GM12891 (cell line): Measurements from ENCODE around the gene CCER1.

DNA sequence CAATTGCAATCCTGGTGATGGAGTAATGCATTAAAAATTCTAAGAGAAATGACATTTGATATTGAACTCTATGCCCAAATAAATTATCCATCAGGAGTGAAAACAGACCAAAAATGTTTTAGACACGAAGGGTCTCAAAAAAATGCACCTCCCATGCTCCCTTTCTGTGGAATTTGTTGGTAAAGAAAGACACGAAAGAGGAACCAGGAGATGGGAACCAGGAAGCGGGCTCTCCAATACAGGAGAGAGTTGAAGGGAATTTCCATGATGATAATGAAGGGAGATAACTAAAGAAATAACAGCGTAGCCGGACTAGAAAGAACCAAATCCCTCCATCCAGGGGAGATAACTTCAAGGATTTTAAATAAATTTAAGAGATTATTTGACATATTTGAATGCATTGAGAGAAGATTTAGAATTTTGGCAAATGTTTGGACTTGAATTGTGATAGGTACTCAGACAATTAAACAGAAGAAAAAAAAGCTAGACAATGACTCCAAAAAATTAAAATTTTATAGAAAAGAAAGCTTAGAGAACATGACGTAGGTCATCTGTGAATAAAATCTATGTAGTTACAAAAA is 182.9 kb downstream of the DUSP6 start:
- RRBS: no CpG with 5 or more reads among the region's 6 CpGs

DNA sequence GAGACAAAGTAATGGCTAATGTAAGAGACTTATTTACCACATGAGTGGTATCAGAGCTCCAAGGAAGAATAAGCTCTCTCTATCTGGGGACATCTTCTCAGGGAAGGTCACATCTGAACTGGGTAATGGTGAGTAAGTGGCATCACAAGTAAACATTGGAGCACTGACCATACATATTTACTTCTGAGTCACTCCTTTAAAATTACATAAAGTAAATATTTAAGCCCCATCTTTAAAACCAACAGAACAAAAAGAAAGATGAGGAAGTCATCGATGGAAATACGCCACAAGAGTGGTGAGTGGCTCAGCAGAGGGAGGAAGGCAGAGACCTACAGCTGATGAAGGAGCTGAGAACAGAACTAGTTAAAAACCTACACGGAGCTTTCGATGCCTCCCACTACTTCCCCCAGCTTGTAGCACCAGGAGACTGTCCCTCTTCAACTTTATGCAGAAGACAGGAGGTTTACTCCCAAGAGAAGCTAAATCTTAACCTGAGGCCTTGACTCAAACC is 159.8 kb downstream of the DUSP6 start:
- RRBS: no CpG with 5 or more reads among the region's 4 CpGs

- RRBS: no CpG with 5 or more reads among the region's 5 CpGs
Observed at GRCh38 chr12:89238453-89239286, 113.6 kb downstream of the DUSP6 start.

GRCh38 chr12:89493629-89494080 is 30.9 kb downstream of the GALNT4 start:
- RRBS: no CpG with 5 or more reads among the region's 2 CpGs

DNA sequence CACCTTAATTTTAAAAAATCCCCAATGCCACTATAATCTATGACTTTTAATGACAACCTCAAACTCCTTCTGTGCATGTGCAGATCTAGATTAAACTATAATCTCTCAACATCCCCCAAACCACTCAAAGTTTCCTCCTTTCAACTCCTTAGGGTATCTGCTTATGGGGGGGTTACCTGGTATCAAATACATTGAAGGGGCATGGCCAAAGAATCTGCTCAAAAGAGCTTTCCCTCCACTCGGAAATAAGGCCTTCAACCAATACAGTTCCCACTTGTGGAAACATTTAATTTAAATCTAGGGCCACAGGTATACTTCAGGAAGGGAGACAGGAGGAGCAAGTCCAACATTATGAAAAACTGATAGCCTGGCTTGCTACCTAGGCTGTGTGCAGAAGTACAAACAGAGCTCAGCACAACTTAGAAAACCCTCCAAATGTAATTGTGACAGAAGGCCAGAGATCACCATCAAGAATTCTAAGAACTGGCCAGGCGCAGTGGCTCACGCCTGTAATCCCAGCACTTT is 14.3 kb downstream of the ATP2B1 start:
- RRBS: no CpG with 5 or more reads among the region's 3 CpGs

DNA sequence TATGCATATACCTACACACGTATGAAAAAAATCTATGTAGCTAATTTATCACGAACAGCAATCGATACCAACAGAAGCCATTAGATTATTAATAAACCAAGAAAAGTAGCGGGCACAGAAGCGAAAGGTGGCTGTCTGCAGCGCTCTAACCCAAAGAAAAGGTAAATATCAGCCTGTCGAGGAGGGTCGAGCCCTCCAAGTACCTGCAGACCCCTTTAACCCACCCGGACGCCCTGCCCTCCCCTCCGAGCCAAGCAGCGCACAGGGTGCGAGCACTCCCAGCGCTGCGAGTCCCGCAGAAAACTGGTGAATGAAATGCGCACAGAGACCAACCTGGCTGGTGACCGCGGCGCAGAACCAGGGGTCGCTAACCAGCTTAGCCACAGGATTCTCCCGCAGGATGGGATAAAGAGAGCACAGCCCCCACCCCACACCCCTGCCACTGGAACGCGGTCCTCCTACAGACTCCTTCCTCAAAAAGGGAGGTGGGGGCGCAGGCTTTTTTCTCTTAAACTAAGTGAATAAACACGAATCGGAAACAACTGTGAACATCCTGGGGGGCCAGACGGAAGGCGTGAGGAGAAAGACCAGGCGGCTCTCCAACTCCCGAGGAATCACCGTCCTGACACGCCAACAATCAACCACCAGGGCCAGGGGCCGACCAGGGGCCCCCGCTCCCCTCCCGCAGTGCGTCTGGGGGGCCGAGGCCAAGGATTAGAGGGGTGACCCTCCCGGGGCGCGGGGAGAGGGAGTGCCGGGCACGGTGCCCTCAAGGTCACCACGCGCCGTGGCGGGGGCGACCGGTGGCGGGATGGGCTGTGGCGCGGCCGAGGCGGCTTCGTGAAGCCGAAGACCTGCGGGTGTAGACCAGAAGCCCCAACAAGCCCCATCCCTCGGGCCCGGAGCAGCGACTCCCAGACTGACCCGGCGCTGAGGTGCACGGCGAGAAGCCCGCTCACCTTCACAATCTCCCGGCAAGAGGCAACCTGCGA is 907 bp downstream of the ATP2B1 start:
- RRBS: 3% methylated on average over 10 of the region's 67 CpGs

GRCh38 chr12:89942760-89943317 is 234.2 kb upstream of the ATP2B1 start:
- RRBS: no CpG with 5 or more reads among the region's 2 CpGs

DNA sequence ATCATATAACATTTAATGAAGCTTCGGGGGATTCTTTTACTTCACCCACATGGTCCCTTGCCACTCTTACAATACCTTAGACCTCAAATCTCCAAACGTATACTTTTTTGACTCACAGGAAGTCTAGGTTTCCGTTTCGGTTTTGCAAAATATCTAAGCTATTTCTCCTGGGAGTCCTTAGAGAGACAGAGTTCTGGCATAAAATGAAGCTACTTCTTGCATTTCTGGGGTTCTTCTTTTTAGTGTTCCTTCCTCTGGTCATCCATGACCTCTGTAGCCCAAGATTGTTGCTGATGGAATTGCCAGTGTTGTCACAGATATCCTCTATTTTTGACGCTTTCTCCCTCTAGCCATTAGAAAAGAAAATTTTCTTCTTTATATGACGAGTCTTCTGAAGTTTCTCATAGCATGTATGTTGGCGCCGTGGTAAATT is 590.6 kb upstream of the ATP2B1 start:
- RRBS: no CpG with 5 or more reads among the region's 8 CpGs

GRCh38 chr12:90955103-90955453 is at the start of gene CCER1:
Gene CCER1 (minus strand): TSS chr12:90955176.
- RRBS: no CpG with 5 or more reads among the region's 16 CpGs

- RRBS: no CpG with 5 or more reads among the region's 8 CpGs
Observed at GRCh38 chr12:91177982-91178707, 4.5 kb downstream of the DCN start.

DNA sequence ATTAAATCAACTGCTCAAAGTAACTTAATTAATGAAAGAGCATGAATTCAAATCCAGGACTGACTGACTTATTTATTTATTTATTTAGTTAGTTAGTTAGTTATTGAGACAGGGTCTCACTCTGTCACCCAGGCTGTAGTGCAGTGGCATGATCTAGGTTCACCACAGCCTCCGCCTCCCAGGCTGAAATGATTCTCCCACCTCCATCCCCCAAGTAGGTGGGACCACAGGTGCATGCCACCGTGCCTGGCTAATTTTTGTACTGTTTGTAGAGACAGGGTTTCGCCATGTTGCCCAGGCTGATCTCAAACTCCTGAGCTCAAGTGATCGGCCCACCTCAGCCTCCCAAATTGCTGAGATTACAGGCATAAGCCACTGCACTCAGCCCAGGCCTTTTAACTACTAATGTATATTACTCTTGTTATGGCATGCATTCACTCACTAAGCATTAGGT is 36.0 kb downstream of the BTG1 start:
- RRBS: no CpG with 5 or more reads among the region's 4 CpGs

GRCh38 chr12:92113209-92113941 is 32.3 kb downstream of the BTG1 start:
- RRBS: no CpG with 5 or more reads among the region's 1 CpG

GRCh38 chr12:92141249-92141505 is 4.5 kb downstream of the BTG1 start:
- RRBS: no CpG with 5 or more reads among the region's 1 CpG

DNA sequence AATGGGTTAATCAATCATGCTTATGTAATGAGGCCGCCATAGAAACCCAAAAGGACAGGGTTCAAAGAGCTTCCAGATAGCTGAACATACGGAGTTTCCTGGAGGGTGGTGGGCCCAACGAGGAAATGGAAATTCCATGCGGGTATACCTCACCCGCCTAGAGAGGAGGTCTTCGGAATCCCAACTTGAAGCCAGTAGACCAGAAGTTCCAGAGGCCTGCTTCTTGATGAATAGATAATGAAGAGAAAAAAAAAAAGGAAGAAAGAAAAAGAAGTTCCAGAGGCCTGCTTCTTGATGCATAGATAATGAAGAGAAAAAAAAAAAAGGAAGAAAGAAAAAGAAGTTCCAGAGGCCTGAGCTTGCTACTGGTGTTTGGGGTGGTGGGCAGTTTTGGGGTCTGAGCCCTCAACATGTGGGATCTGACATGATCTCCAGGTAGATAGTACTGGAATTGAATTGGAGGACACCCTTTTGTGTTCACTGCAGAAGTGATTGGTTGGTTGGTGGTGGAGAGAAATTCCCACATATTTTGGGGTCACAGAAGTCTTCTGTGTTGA is 11.3 kb upstream of the BTG1 start:
- RRBS: no CpG with 5 or more reads among the region's 6 CpGs

- RRBS: 29% methylated on average over 2 of the region's 13 CpGs
Observed at GRCh38 chr12:92444537-92445149, 258.1 kb upstream of the PLEKHG7 start.

GRCh38 chr12:92539893-92541023 is 162.5 kb upstream of the PLEKHG7 start:
- RRBS: no CpG with 5 or more reads among the region's 14 CpGs

DNA sequence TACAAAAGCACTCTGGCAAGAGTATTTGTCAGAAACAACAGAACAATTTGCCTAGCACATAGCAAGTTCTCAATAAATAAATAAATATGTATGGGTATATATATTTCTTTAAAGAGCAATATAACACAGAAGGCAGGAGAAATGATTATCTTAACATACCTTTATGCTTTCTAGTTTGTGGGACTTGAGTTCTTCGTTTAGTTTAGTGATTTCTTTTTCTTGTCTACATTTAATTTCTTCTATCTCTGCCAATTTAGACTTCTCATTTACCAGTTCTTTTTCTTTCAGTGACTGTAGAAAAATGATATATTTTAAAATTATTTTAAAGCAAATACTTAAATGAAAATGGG is 77.3 kb downstream of the PLEKHG7 start:
- RRBS: no CpG with 5 or more reads among the region's 1 CpG

- RRBS: no CpG with 5 or more reads among the region's 1 CpG
Observed at GRCh38 chr12:92801501-92802061, 98.8 kb downstream of the PLEKHG7 start.

DNA sequence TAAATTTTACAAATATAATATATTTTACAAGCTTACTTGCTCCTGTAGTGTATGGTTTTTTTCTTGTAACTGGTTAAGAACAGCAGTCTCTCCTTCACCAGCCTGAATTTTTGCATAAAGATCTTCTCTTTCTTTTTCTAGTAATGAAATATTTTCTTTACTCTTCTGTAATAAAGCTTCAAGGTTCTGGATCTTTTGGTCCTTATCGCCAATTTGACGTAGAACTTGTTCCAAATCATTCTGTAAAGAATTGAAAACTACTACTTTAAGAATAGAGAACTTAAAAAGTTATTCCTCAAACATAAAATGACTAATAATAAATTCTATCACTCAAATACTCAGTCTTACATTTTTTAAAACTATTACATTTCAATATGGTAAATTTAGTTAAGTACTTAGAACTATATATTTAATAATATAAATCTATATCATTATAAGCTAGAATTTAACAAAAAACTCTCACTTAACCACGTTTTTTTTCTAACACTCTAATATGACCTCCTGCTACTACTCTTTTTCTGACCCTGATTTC is 109.8 kb downstream of the EEA1 start:
- RRBS: no CpG with 5 or more reads among the region's 3 CpGs